Breast (tissue), 4 donors: ENCODE results near the gene CORO1C.

GRCh38 chr12:107843655-107844897, 69.6 kb downstream of the ASCL4 start:
- PRO-cap, 3 experiments = no peak in any of the 3 experiments
- RRBS = 2% methylated on average over 36 of the region's 96 CpGs

GRCh38 chr12:108305415-108305988, 33.6 kb downstream of the CMKLR1 start:
- PRO-cap, 3 experiments = peak in 3 of 3 experiments; most common plus-strand start chr12:108305820 (in 2); most common minus-strand start chr12:108305626 (in 1)
- RRBS = no CpG with 5 or more reads among the region's 11 CpGs

GRCh38 chr12:108334138-108334825, 4.8 kb downstream of the CMKLR1 start:
- PRO-cap, 3 experiments = no peak in any of the 3 experiments
- RRBS = no CpG with 5 or more reads among the region's 5 CpGs

- PRO-cap, 3 experiments = no peak in any of the 3 experiments
- RRBS = no CpG with 5 or more reads among the region's 5 CpGs
Observed at GRCh38 chr12:108337952-108338440, 1.1 kb downstream of the CMKLR1 start.

DNA sequence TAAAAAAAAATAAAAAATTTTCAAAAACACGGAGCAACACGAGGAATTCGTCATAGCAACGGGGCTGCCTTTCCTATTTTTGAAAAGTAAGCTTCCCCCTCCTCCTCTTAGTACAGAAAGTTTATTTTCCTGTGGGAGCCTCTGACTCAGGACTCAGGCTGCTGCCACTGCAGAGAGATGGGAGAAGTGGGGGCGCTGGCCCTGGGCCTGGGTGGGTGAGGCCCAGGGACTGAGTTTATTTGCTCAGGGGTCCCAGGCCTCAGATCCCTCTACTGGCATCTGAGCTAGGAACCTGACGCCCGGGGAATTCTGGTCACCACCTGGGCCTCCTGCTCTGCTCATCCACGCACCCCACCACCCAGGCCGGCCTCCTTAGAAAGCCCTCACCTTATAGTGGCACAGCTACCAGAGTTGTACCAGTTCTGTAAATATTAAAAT, 10.3 kb upstream of the CMKLR1 start:
- PRO-cap, 3 experiments = no peak in any of the 3 experiments
- RRBS = no CpG with 5 or more reads among the region's 9 CpGs

DNA sequence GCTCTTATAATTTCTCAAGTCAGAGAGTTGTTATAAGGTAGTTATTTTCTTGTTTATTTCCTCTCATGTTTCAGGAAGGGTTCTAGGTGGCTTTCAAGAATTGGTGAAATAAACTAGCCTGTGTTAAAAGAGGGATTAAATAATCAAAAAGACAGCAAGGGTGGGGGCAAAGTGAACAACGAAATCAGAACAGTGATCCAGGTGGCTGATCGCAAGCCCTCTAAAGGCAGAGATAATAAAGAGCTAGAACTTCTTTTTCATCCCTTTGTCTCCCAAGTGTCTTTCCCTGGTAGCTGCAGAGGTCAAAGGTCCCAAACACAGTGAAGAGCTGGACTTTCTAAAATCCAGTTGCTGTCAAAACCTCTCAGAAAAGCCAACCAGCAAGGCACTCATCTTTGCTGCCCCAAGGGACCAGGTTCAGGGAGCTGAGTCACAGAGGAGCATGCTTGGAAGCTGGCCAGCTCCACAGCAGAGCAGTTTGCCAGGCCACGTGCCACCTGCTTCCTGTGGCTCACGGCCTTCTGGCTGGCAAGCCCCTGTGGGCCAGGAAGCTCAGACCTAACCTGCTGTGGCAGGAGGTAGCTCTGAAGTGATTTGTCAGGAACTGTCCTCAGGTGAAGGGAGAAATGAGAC, 3.4 kb downstream of the ISCU start:
- PRO-cap, 3 experiments = no peak in any of the 3 experiments
- RRBS = no CpG with 5 or more reads among the region's 4 CpGs

- PRO-cap, 3 experiments = no peak in any of the 3 experiments
- RRBS = no CpG with 5 or more reads among the region's 10 CpGs
Observed at GRCh38 chr12:108645039-108645833, 11.5 kb upstream of the SELPLG start.

DNA sequence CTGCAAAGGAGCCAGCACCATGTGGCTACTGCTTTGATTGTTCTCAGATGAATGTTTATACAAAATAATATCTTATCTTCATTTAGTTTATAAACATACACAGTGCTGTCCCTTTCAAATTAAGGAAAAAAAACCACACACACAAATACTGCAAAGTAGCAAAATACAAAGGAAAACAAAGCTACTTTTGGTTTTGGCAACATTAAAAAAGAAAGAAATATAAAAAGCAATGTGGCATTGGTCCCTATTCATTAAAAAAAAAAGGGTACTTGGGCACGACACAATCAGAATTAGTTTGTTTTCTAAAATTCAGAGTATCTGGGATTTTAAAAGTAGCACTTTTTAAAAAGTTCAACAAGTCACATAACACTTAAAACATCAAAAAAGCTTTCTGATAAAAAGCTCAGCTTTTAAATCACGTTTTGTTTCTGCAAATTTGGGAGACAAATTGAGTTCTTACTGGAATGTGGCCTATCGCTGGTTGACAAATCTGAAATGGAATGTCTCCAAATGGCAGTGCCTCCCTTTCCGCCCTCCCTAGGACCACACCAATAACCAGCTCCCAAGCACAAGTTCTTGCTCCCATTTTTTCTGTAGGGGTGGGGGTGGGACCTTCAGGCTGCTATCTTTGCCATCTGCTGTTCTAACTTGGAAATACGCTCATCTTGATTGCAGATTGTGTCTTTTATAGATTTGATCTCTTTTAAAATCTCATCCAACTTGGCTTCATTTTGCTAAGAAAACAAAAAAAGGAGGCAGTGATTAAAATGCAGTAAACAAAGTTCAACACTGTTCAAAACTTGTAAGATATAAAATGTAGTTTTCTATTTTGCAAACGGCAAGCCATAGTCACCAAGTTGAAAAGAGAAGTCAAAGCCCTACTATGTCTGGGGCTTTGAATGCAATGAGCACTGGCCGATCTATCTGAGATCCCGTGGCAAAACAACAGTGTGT, 13.4 kb upstream of the SELPLG start:
- PRO-cap, 3 experiments = no peak in any of the 3 experiments
- RRBS = no CpG with 5 or more reads among the region's 8 CpGs

- PRO-cap, 3 experiments = no peak in any of the 3 experiments
- RRBS = no CpG with 5 or more reads among the region's 6 CpGs
Observed at GRCh38 chr12:108665583-108666249, 32.0 kb upstream of the SELPLG start.

DNA sequence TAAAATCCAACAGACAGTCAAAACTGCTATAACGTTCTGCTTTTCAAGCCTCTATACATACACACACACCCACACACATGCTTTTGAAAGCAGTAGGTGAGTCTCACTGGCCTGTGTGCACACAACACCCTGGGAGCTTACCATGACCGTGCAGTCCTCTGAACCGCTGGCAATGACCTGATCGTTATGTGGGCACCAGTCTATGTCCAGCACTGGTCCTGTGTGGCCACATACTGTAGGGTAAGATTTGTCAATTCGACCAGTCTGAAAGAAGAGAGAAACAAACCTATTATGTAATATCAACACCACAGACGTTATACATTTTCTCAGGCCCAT, 44.4 kb upstream of the SELPLG start:
- PRO-cap, 3 experiments = no peak in any of the 3 experiments
- RRBS = no CpG with 5 or more reads among the region's 6 CpGs

GRCh38 chr12:108730333-108731065, 819 bp downstream of the CORO1C start:
- PRO-cap, 3 experiments = peak in 3 of 3 experiments; most common plus-strand start chr12:108730810 (in 3); most common minus-strand start chr12:108730704 (in 3)
- RRBS = 3% methylated on average over 5 of the region's 45 CpGs

DNA sequence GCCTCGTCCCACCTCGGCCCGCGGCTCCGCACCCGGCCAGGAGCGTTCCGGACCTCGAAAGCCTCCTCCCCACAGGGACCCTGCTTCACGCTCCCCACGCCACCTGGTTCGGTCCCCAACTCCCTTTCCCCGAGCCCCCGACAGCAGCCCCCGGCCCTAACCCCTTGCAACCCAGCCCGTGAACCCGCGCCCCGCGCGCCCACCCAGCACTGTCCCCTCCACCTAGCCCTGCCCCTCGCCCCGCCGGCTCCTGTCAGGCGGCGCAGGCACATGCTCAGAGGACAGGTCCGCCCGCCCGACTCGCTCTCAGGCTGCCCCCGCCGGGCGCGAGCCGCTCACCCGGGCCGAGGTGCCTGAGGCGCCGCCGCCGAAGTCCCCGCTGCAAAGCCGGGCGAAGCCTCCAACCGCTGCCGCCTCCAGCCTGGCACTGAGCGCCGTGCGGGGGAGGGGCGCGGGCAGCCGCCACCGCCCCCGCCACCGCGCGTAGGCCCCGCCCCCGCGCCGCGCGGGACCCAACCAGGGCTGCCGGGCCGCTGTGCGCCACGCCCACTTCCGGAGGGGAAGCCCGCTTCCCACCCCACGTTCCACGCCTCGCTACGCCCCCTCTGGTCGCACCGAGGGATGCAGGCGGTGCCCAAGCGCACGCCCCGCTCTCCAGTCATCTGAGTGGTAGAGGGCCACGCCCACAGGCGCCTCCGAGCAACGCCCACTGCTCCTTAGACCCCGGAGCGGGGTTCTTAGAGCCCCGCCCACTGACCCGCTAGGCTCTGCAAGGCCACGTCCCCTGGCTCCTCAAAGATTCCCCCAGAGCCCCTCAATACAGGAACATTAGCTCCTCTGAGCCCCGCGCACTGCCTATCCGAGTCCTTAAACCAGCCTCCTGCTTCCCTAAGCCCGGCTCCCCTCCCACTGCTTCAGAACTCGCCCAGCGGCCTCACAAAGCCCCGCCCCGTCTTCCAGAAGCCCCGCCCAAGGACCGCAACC, at the start of gene CORO1C:
CORO1C (minus strand) TSS at position 429 of the 984 bp plus-strand sequence.
- PRO-cap, 3 experiments = peak in 3 of 3 experiments; most common plus-strand start position 614 of the sequence (in 2); most common minus-strand start position 429 of the sequence (in 3)
- RRBS = 3% methylated on average over 26 of the region's 98 CpGs

- PRO-cap, 3 experiments = no peak in any of the 3 experiments
- RRBS = 21% methylated on average over 17 of the region's 43 CpGs
Observed at GRCh38 chr12:108768492-108769327, 37.4 kb upstream of the CORO1C start.

DNA sequence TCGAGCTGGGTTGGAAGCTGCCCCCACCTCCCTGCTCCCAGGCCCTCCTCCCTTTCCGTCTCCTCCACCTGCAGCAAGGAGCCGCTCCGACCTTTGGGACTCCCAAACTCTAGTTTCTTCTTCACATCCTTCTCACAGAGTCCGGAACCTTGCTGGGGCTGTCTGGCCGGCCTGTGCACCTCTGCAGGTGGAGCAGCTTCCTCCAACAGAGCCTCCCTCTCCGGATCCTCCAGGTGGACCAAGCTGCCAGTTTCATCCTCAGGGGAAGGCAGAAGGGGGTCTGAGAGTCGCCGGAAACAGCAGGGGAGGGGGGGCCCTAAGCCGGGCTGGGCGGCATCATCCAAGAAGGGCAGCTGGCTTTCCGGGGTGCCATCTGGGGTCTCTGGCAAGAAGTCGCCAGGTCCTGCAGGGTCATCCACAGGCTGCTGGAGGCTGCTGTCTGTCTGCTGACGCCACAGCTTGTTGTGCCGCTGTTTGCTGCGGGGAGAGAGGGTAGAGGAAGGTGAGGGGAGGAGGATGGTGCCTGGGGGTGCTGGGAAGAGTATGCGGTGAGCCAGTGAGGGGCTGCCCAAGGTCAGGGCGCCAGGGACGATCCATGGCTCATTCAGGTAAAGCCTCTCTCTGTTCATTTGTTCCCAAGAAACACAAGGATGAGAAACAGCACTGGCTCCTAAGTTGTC, 61.2 kb upstream of the CORO1C start:
- PRO-cap, 3 experiments = no peak in any of the 3 experiments
- RRBS = 68% methylated on average over 5 of the region's 19 CpGs

GRCh38 chr12:108806951-108807370, 50.4 kb downstream of the SSH1 start:
- PRO-cap, 3 experiments = no peak in any of the 3 experiments
- RRBS = no CpG with 5 or more reads among the region's 7 CpGs

DNA sequence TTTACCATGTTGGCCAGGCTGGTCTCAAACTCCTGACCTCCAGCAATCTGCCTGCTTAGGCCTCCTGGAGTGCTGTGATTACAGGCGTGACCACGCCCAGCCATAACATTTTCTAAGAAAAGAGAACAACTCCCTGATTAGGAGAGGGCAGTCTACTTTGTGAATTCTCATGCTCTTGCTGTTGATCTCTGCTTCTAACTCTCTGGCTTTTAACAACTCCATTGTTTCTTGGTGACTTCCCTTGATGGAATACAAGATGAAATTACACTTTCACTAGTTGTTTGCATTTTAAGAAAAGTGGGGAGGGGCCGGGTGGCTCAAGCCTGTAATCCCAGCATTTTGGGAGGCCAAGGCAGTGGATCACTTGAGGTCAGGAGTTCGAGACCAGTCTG, 33.5 kb downstream of the SSH1 start:
- PRO-cap, 3 experiments = no peak in any of the 3 experiments
- RRBS = no CpG with 5 or more reads among the region's 4 CpGs

GRCh38 chr12:109084450-109084854, 8.8 kb downstream of the ALKBH2 start:
- PRO-cap, 3 experiments = no peak in any of the 3 experiments
- RRBS = no CpG with 5 or more reads among the region's 2 CpGs

DNA sequence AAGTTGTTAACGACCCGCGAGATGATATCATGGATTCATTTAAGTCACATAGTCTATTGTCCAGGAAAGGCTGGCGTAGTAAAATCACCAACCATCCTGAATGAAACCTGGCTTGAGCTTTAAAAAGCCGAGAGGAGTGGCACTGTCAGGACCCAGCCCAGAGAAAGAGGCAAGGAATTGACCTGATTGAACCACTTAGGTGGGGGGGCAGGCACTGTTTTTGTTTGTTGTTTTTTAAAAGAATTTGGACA, 1.4 kb downstream of the UNG start:
- PRO-cap, 3 experiments = no peak in any of the 3 experiments
- RRBS = no CpG with 5 or more reads among the region's 5 CpGs

DNA sequence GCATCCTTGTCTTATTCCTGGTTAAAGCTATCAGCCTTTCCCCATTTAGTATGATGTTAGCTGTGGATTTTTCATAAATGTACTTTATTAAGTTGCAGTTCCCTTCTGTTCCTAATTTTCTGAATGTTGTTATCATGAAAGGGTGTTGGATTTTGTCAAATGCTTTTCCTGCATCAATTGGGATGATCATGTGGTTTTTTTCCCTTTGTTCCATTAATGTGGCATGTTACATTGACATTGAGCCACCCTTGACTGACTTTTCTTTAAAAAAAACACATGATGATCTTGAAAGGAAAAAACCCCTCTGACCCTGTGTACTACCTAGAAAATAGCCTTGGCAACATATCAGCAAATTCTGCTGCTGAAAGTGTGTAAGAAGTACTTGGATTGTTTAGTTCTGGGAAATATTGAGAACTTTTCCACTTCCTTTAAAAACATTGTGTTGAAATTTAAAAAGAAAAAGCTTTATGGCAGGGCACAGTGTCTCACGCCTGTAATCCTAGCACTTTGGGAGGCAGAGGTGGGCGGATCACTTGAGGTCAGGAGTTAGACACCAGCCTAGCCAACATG, 20.6 kb downstream of the ACACB start:
- PRO-cap, 3 experiments = no peak in any of the 3 experiments
- RRBS = no CpG with 5 or more reads among the region's 2 CpGs

- PRO-cap, 3 experiments = no peak in any of the 3 experiments
- RRBS = no CpG with 5 or more reads among the region's 3 CpGs
Observed at GRCh38 chr12:109143763-109143962, 27.3 kb downstream of the ACACB start.